ENCODE data around the gene DGLUCY.

DNA sequence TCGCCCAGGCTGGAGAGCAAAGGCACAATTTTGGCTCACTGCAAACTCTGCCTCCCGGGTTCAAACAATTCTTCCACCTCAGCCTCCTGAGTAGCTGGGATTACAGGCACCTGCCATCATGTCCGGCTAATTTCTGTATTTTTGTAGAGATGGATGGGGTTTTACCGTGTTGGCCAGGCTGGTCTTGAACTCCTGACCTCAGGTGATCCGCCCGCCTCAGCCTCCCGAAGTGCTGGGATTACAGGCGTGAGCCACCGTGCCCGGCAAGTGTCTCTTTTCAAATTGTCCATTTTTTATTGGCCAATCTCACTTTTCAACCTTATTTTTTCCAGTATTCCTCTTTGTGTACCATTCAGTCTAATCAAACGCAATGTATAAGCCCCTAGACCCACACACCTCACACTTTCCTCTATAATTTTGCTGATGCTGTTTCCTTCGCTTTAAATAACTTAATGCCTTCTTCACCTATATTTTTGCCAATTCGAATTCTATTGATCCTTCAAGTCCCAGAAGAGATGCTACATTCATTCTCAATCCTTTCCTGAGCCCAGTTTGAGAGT, 167.8 kb upstream of the FOXN3 start:
- PRO-cap, result no peak

GRCh38 chr14:89720414-89721368, 233.8 kb downstream of the EFCAB11 start:
- PRO-cap, result no peak

DNA sequence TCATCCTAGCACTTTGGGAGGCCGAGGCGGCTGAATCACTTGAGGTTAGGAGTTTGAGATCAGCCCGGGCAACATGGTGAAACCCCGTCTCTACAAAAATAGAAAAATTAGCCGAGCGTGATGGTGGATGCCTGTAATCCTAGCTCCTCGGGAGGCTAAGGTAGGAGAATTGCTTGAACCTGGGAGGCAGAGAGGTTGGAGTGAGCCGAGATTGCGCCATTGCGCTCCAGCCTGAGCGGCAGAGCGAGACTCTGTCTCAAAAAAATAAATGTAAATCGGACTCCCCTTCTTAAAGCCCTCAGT, 865 bp downstream of the TDP1 start:
- PRO-cap, result no peak

DNA sequence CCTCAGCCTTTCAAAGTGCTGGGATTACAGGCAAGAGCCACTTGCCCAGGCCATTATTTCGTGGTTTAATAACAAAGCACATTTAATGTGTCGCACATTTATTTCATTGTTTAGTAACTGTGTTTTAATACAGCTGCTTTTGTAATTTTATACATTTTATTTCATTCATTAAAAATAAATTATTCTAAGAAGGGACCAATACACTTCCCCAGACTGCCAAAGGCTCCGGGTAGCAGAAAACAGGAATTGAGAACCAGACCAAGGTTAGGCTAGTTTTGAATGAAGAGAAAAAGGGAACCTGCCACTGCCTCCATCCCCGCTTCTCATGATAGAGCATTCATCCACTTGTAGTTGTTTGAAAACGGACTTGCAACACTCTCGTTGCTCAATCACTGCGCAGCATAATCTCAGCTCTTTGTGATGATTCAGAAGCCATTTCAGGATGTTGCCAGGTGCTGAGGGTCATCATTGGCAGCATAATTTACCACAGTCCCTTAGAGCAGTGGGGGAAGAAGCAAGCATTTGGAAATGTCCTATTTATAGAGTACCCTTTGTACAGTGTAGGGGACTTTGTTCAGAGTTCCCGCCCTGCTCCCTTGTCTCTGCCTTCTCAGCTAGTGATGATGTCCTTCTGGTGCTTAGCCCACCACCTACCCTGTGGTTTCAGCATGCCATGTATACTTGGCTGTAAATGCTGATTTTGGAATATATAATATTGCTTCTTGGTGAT, 25.6 kb downstream of the KCNK13 start:
- PRO-cap, result no peak

DNA sequence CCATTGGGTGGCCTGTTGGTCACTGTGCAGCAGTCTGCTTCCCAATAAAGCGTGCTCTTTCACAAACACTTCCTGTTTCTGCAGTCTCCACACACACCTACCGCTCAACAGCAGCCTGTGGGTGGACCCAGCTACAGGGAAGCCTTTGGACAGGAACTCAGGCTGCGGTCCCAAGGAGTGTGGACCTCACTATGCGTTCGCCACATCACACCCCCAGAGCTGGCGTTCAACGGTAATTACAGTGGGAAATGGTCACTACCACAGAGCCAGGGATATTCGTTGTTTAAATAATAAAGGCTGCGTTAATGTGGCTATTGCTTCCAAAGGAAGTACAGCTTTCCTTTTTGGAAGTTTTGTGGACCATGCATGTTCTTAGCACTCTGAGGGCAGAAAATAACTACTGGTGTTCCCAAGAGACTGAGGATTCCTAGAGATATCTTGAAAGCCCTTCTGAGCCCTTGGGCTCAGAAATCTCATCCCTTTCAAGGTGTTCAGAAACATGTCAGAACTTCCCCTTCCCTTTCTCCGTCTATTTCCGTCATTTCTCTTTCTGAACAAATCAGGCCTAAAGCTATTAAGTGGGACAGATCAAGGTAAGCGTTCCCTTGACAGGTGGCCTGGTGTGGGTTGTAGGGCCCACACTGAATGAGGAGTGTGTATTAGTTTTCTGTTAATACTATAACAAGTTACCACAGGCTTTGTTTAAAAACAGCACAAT, 16.4 kb downstream of the PSMC1 start:
- PRO-cap, result no peak

DNA sequence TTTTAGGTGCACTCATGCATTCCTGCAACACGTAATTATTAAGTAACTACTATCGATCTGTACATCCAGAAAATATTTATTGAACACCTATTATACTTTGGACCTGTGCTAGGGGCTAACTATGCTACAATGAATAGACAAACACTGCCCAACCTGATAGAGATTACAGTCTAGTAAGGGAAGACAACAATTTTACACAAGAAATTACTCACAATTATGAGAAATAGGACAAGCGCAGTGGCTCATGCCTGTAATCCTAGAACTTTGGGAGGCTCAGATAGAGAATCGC, 1.5 kb downstream of the NRDE2 start:
- PRO-cap, result no peak

DNA sequence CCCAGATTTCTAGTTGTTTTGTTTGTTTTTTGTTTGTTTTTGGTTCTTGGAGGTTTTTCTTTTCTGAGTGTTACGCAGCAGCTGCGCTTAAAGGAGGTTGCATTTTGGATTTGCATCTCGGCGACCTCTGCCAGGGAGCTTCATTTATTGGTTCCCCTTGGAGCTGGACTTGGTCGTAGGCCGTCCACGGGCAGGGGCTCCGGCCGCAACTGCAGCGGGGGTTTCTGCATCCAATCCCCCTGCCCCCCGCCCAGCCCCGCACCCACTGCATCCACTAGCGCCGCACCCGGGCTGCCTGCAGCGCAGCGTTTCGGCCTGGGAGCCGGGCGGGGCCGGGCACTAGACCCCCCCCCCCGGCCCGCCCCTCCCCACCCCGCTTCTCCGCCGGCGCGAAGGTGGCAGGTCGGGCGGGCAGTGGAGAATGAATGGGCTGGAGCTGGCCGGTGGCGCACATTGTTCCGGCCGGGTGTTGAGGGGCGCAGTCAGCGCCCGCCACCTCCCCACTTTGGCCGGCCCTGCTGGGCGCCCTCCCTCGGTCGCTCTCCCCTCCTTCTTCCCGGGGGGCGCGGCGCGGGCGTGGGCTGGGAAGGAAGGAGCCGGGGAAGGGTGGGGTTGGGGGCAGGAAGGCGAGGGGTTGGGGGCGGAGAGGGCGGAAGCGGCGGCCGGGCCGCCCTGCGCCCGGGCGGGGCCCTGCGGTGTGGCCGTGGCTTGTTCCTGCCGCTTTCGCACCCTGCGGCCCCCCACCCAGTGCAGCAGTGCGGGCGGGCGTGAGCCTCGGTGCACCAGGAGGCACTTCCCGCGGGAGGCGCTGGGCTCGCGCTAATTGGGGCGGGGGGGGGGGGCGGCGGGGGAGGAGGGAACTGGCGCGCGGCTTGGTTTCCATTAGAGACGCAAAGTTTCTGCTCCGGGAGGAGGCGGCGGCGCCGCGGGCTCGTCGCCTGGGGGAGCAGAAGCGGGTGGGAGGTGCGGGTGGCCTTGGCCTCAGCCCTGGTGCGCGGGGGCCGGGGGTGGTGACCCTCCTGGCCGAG, 768 bp downstream of the CALM1 start:
- PRO-cap, result bidirectional peak, plus-strand start at position 747 of the sequence, minus-strand start at position 507 of the sequence

DNA sequence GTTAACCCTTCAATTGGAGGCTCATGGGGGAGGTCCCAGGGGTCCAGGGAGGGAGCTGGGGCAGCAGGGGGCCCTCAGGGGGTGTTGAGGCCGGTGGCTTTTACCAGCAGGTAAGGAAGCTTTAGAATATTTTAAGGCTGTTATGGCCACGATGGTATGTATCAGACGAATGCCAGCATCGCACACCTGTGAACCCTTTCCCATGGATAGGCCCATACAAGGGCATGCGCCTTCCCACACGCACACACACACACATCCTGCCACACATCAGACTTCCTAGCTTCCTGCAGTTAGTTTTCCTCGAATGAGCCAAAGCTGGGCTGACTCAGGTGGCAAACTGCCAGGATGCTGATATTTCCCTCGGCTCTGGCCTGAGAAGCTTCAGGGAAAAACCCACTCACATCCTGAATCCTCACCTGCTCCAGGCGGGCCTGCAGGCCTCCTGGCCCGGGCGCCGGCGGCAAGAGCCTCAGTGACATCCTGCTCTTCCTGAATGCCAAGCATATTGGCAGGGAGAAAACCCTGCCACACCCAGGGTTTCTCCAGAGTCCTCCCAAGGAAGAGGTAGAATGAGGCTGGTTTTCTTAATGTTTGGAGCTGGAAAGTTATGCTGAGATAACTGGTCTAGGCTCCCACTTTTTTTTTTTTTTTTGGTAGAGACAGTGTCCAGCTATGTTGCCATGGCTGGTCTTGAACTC, 22.4 kb downstream of the CALM1 start:
- PRO-cap, result no peak

DNA sequence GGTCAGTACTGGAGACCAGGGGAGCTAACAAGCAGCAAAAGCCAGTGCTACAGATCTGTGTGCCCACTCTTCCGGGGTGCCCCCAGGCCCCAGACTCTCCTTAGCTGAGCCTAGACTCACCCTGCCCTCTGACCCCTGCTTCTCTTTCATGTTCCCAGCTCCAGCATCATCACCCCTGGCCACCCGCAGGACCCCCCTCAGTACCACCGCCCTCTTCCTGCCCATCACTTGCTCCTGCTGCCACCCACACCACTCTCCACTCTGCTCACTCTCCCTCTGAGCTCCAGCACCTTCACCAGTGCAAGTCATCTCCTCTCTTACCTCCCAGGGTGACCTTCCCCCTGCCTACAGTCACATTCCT, 105.0 kb downstream of the CALM1 start:
- PRO-cap, result no peak

DNA sequence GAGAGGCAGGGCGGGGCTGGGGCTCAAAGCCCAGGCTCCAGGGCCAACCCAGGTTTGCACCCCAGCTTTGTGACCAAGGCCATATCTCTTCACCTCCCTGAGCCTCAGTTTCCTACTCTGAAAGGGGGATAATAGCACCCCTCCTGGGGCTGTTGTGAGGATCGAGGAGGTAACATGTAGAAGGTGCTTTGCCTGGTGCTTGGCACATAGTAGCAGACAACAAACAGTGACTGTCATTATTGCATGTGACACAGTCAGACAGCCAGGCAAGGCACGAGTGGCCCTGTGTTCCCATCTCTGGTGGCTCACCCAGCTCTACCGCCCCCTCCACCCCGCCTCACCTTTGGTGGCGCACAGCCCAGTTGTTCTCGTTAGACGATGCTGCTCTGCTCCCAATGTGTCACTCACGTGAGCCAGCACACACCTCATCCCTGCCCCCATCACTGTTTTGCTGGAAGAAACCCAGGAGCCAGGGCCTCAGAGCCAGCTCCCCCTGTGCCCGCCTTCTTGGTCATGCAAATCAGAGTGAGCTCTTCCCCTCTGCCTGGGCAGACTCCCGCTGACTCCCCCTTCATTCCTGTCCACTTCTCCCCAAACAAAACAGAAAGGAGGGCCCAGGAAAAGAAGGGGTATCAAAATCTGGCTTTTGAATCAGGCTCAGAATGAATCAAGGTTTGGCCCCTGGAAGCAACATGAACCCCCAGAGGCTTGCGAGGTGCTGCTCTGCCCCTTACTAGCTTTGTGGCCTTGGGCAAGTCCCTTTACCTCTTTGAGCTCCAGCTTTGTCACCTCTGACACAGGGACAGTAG, 113.4 kb downstream of the CALM1 start:
- PRO-cap, result no peak

DNA sequence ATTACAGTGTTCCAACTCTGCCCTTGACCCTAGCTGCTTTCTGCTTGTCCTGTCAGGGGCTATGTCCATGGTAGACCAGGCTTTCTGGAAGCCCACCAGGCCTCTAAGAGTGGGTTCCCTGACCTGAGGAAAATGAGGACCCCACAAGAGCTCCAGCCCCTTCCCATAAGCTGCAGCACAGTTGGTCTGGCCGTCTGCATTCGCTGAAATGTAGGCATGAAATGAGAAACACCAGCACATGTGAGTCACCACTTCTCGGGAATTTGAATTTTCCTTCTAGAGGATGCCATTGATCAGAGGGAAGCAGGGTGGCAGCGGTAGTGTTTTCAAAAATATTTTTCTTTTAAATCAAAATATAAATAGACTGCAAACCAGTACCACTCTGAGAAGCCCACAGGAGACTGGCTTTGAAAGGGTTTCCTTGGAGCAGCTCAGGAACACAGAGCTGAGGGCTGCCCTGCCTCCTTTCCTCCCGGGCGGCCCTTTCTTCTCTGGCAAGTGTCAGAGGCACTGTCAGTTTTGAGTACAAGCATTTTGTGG, 154.5 kb downstream of the CALM1 start:
- PRO-cap, result no peak

DNA sequence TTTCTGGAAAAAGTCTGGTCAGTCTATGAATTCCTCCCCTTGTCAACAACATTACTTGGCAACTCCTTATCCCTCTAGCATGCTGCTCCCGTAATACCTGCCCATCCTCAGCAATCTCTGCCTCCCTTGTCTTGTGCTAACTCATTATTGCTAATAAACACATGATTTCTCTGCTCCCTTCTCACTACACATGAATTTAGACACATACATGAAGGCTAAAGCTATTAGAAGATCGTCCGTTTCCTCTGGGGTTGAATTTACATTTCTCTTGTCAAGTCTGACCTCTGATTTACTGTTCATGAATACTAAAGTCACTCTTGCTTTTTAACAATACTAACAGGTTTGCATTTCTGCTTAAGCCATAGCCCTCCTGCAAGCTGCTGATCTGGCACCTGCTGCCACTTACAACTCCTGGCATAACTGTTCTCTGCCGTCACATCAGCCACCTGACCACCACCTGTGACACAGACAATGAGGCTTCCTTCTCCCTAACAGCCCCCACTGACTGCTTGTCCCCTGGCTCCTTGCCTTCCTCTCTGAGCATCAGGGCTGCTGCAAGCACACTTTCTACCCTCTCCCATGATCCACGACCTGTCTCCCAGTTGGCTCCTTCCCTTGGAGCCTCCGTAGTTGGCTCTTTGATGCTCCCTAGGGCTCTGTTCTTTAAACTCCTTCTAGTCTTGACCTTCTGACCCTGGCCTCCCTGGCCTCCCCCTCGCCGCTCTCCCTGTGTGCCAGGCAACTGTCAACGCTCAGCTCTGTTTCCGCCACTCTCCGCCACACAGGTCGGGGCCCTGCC, 177.7 kb downstream of the CALM1 start:
- PRO-cap, result no peak

DNA sequence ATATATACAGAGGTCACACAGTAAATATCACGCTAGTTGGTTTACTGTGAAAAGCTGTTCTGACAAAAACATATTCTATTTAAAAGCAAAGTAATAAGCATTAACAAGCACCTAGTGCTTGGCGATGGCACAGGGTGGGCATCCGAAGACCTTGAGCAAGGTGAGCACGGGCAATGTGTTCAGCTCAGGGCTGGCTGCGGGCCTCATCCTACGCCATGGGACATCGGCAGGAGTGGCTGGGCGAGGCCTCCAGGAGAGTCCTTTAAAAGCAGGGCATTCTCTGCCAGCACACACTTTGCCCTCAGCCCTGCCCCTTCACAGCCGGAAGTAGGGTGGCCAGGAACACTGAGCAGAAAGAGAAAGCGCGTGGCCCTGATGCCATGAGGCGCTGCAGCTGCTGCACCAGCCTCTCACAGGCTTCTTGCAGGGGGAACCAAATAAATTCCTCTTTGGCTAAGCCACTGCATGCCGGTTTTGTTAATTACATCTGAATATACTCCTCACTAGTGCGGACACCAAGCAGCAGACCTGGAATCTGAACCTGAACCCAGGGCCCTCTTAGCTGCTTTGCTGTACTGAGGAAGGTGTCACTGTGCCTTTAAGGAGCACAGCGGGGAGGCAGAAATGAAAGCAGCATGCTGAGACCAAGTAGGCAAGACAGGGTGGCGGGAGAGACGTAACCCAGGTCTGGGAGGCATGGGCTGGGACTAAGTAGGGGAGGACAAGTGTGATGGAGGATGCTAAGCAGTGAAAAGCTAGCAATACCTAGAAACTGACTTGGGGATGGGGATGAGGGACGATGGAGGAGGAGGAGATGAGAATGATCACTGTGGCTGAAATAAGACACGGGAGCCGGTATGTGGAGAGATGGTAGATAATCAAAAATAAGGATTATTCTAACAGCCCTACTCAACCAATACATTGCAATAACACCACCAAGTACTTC, 155.2 kb downstream of the TTC7B start:
- PRO-cap, result no peak

GRCh38 chr14:90785264-90786013, 30.8 kb downstream of the TTC7B start:
- PRO-cap, result no peak

DNA sequence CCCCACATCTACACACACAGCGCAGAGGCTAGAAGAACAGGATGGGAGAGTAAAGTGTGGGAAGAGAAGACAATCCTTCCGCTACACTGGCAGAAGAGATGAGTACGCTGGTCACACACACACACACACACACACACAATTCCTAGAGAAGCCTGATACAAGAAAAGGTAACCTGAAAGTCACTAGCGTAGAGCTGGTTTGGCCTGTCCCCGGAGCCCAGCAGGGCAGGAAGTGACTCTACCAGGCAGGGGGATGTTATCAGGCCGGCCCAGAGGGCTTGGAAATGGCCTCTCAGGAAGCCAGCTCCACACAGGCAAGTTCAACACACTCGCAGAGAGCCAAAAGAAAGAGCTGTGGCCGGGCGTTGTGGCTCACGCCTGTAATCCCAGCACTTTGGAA, 12.5 kb downstream of the TTC7B start:
- PRO-cap, result unidirectional peak, minus-strand start at position 233 of the sequence

- PRO-cap, result no peak
These were observed 1.0 kb downstream of the RPS6KA5 start for GRCh38 chr14:91059300-91059917.

DNA sequence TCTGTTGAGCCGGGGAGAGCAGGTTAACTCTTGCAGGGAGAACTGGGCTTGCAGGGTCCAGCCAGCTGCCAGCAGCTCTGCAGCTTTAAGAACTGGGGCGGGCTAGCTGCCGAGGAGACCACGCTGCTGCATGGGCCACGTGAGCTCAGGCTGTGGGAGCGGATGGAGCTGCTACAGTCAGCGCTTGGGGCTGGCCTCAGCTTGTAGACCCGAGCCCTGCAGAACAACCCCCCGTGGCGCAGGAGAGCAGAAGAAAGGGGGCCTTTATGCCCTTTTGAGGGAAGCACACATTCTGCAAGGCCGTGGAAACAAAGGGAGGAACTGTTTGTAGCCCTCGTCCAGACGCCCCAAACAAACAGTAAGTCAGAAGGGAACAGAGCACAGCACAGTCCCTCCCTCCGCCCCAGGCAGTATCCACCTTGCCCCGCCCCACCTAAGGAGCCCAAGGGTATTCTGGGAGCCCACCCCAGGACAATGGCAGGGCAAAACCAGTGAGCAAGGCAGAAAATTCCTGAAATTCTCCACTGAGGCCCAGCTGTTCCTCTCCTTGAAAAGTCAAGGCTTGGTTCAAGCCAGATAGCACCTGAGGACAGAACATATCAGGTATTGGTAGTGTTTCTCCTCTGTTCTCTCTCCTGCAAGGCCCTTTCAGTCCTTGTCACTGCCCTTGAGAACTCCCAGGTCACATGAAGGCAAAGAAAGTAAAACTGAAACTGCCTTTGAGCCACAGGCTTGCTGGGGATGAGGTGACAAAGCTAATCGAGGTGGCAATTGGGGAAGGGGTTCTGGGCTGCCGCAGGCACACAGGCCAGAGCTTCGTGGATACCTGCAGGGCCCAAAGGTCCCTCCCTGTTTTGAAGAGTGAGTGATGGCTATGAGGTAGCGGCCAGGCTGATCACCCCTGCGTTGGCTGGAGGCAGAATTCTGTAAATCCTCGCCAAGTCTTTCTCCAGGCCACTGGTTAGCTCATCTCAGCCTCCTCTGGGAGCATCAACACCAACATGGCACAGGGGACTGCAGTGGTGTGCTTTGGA, at the start of gene DGLUCY:
TSS of gene DGLUCY (plus strand) at position 148 of the 1,034 bp plus-strand sequence.
- PRO-cap, result unidirectional peak, plus-strand start at position 138 of the sequence; bidirectional peak, plus-strand start at position 722 of the sequence, minus-strand start at position 409 of the sequence

DNA sequence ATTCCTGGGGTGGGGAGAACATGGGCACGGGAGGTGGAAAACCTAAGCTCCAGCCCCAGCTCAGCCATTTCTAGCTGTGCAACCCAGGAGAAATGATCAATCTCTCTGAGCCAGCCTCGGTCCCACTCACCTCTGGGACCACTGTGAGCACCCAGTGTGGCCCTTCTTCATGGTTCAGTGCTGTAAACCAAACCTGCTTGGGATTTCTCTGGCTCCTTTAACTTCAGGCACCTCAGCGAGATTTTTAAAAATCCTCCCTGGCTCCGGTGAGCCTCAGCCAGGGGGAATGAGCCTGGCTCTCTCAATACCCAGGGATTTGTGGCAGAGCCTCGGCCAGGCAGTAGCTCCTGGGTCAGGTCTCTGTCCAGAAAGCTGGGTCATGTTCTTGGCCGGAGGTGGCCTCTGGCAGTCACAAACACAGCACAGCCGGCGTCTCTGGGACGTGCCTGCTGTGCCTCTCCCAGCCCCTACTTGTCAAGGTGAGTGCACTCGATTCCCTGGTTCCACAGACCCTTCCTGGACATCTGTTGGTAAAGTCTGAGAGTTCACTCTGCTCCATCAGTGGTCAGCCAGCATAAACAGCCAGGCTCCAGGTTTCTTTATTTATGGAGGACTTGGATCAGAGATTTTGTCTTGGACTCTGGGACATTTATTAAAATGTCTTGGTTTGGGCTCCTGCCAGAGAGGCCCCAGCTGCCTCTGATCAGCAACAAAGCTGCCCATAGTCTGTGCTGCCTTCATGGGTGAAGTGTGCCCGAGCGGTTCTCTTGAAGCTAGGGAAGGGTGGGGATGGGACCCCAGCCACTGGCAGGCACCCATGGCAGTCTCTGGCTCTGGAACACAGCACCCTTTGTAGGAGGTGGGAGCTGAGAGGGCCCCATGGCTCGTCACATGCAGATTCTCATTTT, 56.6 kb downstream of the DGLUCY start:
- PRO-cap, result no peak

DNA sequence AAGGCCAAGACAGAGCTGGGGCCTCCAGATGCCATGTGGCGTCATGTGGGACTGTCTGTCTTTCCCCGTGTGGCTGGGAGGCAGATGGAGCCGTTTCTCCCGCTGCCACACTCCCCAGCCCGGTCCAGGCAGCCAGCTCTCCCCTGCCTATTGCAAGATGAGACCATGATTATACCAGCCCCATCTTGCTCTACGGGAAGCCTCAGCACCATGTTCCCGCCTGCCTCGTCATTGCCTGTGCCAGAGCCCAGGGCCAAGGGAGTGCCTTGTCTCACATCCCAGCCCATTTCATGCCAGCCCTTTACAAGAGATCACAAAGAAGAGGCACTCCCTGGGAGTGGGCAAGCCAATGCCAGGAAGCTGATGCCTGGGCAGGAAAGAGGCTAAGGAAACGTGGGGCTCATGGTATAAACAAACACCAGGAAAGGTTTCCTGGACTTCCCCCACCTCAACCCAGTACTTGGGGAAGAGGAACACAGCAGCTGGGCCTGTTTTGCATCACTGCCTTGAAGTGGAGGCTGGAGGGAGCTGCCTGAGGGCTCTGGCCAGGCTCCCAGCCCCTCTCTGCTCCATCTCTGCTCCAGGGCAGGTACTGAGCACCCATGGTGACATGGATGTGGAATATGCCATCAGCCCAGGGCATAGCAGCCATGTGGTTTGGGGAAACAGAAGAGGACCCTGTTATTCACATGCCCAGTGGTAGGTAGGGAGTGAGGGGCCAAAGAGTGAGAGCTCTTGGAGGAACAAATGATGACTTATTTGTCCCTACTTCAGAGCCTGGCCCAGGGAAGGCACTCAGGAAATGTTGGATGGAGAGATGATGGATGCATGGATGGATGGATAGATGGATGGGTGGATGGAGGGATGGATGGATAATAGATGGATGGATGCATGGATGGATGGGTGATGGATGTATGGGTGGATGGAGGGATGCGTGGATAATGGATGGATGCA, 23.7 kb downstream of the GPR68 start:
- PRO-cap, result no peak

GRCh38 chr14:91243456-91244085, 933 bp downstream of the GPR68 start:
- PRO-cap, result no peak